ENCODE results near the gene PDE2A.

DNA sequence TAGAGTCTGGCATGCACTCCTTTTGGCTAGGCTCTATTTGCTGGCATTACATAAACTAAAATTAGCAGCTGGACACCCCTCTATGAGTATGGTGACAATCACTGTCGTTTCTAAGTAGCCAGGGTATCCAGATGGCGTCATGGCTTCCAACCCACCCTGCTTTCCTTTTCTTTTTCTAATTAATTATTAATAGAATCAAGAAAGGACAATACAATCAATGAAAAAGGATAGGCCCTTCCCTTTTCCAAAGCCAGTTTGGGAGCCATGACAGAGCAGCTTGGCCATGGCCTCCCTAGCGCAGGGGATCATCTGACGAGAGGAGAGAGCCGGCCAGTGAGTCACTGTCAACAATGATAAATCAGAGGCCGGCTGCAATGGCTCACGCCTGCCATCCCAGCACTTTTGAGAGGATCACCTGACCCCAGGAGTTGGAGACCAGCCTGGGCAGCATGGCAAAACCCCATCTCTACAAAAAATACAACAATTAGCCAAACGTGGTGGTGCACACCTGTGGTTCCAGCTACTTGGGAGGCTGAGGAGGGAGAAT, 27.6 kb upstream of the KRTAP5-7 start:
- PRO-cap, 10 experiments: no peak in any of the 10 experiments

GRCh38 chr11:71534669-71535241, 3.1 kb upstream of the KRTAP5-8 start:
- PRO-cap, 10 experiments: no peak in any of the 10 experiments

GRCh38 chr11:71745611-71746138, 87.3 kb upstream of the DEFB108B start:
- PRO-cap, 10 experiments: peak in 2 of 10 experiments; most common plus-strand start chr11:71745908 (in 2)

DNA sequence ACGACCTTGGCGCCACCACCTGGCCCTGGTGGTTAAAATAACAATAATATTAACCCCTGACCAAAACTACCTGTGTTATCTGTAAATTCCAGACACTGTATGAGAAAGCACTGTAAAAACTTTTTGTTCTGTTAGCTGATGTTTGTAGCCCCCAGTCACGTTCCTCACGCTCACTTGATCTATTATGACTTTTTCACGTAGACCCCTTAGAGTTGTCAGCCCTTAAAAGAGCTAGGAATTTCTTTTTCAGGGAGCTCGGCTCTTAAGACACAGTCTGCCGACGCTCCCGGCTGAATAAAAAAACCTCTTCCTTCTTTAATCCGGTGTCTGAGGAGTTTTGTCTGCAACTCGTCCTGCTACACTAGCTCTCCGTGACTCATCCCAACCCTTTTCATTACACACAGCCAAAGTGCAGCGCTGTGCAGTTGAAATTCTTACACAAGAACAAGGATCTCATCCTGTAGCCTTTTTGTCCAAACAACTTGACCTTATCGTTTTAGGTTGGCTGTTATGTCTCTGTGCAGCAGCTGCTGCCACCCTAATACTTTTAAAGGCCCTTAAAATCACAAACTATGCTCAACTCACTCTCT, 83.8 kb upstream of the DEFB108B start:
- PRO-cap, 10 experiments: no peak in any of the 10 experiments

GRCh38 chr11:71893856-71894577, 15.8 kb downstream of the DEFB131B start:
- PRO-cap, 10 experiments: no peak in any of the 10 experiments

GRCh38 chr11:71996997-71997540, 1.6 kb upstream of the IL18BP start:
- PRO-cap, 10 experiments: no peak in any of the 10 experiments

- PRO-cap, 10 experiments: no peak in any of the 10 experiments
Measured at GRCh38 chr11:72001852-72002786, 3.4 kb downstream of the IL18BP start.

DNA sequence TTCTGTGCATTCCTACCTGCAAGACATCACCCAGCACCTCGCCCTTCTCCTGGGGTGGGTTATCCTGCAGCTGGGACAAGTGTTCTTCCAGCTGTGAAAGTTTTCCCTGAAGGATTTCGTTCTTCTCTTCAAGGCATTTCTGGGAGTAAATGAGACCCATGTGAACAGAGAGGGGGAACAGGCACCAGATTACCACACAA, 17.6 kb downstream of the IL18BP start:
- PRO-cap, 10 experiments: no peak in any of the 10 experiments

DNA sequence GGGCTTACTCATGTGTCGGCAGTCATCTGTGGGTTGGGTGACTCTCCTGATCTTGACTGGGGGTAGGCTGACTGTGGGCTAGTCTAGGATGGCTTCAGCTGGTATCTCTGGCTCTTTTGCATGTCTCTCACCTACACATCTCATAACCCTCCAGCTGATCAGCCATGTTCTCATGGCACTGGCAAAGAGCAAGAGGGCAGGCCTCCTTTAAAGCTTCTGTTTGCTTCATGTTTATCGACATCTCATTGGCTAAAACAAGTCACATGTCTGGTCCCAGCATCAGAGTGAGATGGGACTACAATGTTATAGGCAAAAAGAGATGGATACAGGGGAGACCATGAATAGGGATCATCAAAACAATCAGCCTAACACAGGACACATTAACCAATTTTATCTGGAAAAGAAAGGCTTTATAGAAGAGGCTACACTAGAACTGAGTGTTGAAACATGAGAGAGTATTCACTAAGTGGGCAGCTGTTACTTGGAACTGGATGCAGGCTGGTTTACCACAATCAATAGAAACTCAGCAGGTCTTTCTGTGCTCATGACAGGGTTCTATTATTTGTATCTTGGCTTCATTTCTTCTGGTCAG, 5.2 kb downstream of the LRRC51 start:
- PRO-cap, 10 experiments: peak in 1 of 10 experiments; most common minus-strand start position 183 of the sequence (in 1)

DNA sequence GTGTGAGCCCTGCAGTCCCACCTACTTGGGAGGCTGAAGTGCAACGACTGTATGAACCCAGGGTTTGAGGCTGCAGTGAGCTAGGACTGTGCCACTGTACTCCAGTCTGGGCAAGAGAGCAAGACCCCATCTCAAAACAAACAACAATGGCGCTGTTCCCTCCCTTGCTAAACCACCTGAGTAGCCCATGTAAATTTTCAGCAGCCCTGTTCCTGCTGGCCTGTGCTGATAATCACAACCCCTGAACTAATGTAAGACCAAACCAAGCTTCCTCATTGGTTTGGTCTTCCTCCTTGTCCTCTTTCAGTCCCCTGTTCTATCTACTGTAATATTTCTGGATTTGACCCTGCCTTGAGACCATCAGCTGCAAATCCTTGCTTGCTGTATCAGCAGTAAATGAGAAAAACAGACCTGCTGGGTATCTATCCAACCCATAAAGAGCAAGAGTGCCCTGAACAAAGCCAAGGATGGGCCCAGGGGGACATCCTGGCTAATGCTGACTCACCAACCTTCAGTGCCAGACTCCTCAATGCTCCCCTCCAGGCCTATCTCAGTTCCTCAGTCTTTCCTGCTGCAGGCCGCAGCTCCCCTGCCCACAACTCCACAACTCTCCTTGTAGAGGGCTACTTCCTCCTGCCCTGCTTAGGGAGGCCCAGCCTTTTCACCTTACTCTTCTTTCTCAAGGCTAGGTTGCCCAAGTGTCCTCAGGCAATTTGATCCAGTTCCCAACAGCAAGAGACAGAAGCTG, 2.8 kb downstream of the LAMTOR1 start:
- PRO-cap, 10 experiments: no peak in any of the 10 experiments

DNA sequence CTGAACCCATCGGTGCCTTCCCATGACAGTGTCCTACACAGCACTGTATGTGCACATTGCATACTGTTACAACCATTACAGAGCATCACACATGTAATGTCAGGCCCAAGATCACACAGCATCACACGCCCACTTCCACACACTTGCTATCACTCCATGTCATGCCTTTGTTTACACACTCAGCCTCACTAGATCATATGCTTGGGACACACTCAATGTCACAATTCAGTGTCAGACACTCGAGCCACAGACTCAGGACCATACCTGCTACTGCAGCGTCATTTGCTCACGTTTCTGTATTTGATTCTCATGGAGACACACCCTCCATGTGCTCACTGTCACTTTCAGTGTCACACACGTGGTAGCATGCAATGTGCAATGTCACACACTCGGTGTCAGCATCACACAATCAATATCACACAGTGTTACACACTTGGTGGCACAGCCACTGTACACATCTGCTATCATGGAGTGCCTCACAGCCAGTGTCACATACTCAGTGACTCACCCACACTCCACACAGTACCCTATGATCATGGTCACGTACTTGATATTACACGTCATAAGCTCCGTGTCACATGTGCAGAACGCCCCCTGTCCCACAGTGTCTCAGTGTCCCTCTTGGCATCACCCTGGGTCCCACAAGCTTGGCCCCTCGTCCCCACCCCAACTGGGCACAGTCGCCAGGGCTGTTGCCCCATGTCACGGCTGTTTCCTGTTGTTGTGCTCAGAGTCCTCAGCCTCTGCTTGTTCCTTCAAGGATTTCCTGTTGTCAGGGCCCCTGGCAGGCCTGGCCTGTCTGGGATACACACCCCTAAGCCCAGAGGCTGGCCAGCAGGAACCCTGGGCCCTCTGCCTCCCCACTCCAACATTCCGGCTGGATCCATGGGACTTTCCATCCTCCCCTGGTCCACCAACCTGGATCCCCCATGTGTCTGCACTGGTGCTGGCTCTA, 49.6 kb downstream of the PDE2A start:
- PRO-cap, 10 experiments: no peak in any of the 10 experiments

DNA sequence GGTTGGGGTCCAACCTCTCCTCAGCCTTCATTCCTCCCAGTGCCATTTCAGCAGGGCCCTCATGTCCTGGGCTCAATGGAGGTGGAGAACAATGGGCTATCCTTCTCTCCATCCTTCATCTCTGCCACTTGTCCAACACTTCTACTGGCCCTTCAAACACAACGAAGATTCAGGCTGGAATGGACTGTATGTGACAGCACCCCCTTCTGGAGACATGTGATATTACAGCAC, 6.9 kb downstream of the PDE2A start:
- PRO-cap, 10 experiments: no peak in any of the 10 experiments

DNA sequence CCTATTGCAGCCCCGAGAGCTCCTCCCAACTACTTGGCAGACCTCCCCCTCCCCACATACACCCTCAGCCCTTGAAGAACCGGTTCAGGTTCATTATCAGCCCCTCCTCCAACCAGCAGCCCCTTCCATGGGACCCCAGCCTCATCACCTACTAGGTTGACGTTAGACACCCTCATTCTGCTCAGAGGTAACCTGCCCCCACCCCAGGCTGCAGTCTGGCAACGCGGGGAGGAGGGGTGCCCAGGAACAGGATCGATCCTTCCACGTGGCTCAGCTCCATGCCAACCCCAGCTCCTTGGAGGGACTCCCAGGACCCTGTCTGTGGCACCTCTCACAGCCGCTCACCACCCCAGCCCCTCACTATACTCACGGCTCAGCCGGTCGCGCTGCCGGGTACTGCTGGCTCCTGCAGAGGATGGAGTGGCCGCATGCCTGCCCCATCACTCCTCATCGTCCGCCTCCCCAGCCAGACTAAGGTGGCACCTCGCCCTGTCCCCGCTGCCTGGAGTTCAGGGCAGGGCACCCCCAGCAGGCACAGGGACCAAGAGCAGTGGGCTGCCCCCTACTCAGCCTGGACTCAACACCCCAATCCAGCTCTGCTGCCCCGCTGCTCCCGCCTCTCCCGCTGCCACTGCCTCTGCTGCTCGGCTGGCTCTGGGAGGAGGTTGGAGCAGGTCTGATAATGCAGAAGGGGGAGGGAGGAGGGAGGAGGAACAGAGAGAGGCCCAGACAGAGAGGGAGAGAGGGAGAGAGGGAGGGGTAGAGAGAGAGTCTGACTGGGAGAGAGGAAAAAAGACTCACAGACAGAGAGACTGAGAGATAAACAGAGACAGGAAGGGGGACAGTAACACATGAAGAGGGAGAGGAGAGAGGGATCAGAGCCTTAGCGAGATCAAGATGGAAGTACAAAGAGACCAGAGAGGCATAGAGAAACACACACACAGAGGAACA, at the start of gene PDE2A:
Gene PDE2A (minus strand): TSS at position 656 of the 951 bp plus-strand sequence.
- PRO-cap, 10 experiments: no peak in any of the 10 experiments

DNA sequence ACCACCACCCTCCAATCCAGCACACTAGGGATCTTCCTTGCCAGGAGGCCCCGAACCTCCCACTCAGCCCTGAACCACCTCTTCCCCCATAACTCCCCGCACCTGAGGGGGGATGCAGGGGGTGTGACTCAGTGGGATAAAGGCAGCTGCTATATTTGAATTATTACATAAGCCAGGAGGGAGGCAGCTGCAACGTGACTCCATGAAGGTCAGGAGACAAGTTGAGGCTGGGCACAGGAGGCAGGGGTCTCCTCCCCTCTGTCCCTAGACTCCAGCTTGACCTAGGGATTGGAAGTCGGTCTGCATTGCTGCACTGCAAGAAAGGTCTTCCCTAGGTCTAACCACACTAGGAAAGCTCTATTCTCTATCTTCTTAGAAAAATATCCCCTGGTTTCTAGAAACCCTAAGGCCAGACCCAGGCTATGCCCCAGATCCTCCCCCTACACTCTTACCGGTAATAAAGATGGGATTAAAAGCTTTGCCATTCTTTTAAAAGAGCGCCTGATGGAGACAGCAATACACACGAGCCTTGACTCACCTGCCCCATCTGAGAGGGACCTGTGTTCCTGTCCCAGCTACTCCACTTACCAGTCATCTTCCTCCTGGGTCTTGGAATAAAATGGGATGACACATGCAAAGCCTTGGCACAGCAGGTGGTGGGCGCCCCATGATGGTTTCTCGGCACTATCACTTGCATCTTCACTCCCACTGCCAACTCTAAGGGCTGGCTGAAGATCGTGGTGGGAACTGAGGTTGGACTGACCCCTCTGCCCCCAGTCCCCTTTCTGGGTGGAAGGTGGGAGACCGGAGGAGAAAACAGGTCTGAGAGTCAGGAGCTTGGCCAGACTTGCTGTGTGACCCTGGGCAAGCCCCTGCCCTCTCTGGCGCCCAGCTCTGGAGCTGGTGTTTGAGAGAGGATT, 6.0 kb upstream of the PDE2A start:
- PRO-cap, 10 experiments: peak in 4 of 10 experiments; most common minus-strand start position 446 of the sequence (in 3)

DNA sequence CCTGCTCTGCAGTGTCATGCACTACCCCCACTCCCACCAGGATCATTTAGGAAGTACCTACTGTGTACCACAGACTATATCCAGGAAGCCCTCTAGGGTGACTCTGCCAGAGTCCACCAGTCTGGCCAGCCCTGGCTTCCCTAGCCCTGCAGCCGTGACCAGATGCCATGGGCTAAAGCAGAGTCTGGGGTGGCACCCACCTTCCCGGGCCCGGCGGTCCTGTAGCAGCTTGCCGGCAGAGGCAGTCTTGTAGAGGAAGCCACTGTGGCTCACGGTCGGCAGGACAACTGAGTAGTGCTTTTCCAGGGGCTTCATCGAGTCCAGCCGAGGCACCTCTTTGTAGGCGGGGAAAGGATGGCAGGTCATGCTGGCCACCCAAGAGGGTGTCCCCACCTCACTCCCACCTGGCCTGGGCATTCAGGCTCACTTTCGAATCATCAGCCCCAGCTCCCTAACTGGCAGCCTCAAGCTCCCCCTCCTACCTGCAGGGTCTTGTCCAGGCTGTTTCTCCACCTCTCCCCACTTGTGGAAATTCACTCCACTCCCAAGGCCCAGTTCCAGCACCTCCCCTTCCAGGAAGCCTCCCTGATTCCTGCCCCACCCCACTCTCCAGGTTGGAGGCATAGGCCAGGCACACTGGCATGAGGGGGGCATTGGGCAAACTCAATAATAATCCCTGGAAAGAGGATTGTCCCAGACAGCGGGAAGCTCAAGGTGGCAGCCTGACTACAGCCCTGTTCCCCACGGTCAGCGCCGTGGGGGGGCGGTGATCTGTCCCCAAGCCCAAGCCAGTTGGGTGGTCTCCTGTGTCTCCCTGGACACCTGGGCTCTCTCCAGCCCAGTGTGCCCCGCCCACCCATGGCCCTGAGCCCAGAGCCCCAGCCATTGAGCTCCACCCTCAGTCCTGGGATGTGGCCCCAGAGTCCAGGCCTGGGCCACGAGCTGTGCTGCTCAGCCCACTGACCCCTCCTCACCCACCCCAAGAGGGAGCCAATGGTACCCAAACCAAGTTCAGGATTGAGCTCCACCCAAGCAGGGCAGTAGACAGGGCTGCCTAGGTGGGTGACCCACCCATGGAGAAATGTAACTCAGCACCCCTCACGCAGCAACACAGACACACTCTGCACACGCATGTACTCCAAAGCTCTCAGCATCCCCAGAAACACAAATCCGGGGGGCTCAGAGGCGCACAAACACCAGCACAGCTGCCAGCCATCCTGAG, 27.6 kb upstream of the PDE2A start:
- PRO-cap, 10 experiments: no peak in any of the 10 experiments

- PRO-cap, 10 experiments: no peak in any of the 10 experiments
Measured at GRCh38 chr11:72703002-72703753, 29.0 kb upstream of the PDE2A start.

- PRO-cap, 10 experiments: no peak in any of the 10 experiments
Measured at GRCh38 chr11:72775934-72776797, 17.7 kb downstream of the STARD10 start.

DNA sequence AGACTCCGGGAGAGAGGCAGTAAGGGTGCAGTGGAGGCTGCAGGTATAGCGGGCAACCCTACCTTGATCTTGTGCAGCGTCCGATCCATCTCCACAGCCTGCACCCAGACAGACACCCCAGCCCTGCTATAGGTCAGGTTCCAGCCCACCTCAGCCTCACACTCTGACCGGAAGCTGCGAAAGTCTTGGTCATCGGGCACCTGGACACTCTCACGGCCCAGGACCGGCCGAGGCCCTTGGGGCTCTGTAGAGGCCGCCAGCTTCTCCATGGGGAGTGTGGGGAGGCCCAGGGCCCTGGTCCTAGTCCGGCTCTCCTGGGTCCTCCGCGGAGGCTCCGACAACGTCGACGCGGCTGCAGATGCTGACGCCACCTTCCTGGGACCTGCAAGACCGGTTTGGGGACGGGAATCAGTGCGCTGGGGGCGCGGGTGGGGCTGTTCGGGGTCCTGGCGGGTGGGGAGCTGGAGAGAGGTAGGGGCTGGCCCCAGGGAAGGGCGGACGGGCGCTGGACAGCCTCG, 12.9 kb downstream of the STARD10 start:
- PRO-cap, 10 experiments: peak in 10 of 10 experiments; most common plus-strand start position 411 of the sequence (in 10); most common minus-strand start position 384 of the sequence (in 4)

- PRO-cap, 10 experiments: no peak in any of the 10 experiments
Measured at GRCh38 chr11:72807094-72807767, 7.0 kb upstream of the ATG16L2 start.

GRCh38 chr11:72820661-72821522, 6.7 kb downstream of the ATG16L2 start:
- PRO-cap, 10 experiments: peak in 1 of 10 experiments; most common plus-strand start chr11:72821258 (in 1); most common minus-strand start chr11:72820977 (in 1)

All from Metastatic Breast Carcinoma in the Brain (tissue), 10 donors.